CD14-positive monocyte (primary cell): Measurements from ENCODE around the gene HECW2.

DNA sequence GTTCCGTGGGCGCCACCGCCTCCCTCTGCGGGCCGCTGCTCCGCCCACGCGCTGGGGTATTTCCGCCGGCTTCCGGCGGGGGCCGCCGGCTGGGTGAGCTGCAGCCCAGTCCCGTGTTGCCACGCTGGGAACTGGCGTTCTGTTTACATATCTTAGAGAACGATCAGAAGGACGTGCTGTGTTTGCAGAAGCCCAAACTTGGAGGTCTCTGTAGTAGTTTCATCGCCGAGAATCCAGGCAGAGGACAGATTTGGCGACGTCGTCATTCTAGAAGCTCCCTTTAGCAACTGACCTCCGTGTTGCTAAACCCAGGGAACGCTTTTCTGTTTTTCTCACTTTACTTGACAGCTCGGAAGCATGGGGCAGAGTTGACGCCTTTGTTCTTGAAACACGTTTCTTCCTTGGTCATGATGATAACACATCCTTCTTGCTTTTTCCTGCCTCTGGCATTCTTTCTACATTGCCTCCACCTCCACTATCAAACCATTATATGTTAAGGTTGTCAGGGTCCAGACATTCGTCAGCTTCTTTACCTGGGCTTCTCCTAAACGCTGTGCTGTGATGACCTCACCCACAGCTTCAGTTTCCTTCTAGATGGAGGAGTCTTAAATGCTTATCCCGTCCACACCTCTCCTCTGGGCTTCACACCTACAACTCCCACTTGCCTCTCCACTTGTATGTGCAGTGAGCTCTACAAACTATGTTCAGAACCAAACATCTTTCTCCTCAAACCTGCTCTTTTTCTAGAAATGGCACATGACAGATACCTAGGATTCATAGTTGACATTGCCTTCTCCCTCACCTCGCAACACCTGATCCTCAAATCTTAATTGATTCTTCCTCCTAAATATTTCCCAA is 524 bp upstream of the STAT1 start:
- CAGE, long polyA plus RNA: no peak

DNA sequence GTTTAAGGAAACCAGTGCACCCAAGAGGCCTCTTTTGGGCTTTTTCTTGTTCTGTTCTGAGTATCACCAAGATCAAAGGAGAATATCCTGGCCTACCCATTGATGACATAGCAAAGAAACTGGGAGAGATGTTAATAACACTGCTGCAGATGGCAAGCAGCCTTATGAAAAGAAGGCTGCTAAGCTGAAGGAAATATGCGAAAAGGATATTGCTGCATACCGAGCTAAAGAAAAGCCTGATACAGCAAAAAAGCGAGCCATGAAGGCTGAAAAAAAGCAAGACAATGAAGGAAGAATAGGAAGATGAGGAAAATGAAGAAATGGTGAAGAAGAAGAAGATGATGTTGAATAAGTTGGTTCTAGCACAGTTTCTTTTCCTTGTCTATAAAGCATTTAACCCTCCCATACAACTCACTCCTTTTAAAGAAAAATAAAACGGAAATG is 23.7 kb upstream of the STAT4 start:
- CAGE, long polyA plus RNA: no peak

DNA sequence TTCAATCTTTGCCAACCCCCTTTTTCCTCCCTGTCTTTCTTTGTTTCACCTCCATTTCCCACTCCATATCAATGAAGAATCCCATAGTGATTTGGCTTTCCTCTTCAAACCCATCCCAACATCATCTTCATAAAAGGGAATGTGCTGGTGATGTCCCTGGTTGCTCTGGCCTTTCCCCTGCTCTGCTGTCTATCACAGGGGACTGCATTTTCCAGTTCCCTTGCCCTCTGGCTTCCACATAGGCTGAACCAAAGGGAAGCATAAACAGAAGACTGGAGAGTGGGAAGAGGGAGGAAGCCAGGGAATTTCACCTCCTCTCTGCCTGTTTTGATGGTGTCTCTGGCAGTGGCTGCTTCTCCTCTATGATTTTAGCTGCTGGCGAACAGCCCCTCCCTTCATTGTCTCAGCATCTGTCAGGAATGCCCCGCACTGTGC is 12.5 kb upstream of the MYO1B start:
- CAGE, long polyA plus RNA: no peak

DNA sequence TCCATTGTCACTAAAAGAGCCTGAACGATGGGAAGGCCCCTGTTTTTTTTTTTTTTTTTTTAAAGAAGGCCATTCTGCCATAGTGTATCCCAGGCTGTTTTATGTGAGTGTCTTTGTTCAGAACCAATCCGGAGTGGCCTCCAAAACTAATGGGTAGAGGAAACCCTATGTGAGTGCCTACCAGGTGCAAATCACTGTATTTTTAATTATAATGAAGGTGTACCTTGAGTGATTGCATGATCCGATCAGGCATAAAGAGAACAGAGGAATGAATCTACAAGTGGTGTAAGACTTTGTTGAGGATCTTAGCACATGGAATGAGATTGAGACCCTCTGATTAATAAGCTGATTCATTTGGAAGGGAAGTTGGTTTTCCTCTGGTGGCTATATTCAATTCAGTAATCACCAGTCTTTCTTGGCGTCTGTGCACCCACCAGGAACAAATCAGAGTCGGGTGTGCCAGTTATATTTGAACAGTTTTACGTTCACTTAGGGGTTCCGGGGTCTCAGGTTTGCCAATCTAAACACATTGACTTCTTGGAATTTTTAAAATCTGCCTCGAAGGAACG is 20.0 kb downstream of the MYO1B start:
- CAGE, long polyA plus RNA: no peak

GRCh38 chr2:191394032-191394774 is 149.0 kb downstream of the MYO1B start:
- CAGE, long polyA plus RNA: no peak

DNA sequence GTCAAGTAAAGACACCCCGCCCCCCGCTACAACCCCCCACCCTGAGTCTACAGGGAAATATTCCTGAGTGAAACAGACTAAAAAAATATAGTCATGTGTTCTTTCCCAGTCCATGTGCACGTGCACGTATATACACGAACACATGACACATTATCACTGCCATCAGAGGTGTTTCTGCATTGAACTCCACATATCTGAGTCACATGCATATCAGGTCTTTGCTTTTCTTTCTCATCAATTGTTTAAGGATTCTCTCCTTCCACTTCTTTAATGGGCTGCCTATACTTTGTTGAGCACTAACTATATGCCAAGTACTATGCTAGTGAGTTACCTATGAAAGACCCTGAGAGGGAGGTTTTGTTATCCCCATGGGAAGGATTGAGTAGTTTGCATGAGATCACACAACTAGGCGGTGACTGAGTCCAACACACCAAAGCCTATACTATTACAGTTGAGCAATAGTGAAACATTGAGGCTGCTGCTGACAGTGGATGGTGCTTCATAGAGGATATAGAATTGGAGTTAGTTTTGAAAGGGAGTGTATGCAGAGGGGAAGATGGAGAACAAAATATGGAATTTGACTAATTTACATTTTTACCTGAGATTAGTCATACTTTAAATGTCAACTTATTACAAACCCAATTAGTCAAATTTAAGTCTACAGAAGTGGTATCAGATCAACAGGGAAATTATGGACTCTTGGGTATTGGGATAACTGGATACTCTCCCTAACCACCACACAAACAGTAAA is 15.8 kb downstream of the NABP1 start:
- CAGE, long polyA plus RNA: no peak

- CAGE, long polyA plus RNA: no peak
These were observed 10.2 kb downstream of the CAVIN2 start for GRCh38 chr2:191836550-191837166.

DNA sequence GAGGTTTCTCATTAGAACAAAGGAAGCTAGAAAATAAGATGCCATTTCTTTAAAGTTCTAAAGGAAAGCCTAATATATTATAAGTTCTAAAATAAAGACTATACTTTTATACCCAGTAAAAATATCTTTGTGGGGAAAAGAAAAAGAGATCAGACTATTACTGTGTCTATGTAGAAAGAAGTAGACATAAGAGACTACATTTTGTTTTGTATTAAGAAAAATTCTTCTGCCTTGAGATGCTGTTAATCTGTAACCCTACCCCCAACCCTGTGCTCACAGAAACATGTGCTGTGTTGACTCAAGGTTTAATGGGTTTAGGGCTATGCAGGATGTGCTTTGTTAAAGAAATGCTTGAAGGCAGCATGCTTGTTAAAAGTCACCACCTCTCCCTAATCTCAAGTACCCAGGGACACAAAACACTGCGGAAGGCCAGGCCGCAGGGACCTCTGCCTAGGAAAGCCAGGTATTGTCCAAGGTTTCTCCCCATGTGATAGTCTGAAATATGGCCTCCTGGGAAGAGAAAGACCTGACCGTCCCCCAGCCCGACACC is 947.6 kb upstream of the TMEFF2 start:
- CAGE, long polyA plus RNA: no peak

- CAGE, long polyA plus RNA: no peak
These were observed 170.0 kb upstream of the SLC39A10 start for GRCh38 chr2:195487013-195487450.

- CAGE, long polyA plus RNA: no peak
These were observed 95.8 kb upstream of the SLC39A10 start for GRCh38 chr2:195561216-195561733.

GRCh38 chr2:195563849-195564491 is 93.1 kb upstream of the SLC39A10 start:
- CAGE, long polyA plus RNA: no peak

- CAGE, long polyA plus RNA: no peak
These were observed 43.1 kb upstream of the SLC39A10 start for GRCh38 chr2:195613764-195614458.

GRCh38 chr2:196112955-196113346 is 44.3 kb upstream of the DNAH7 start:
- CAGE, long polyA plus RNA: no peak

DNA sequence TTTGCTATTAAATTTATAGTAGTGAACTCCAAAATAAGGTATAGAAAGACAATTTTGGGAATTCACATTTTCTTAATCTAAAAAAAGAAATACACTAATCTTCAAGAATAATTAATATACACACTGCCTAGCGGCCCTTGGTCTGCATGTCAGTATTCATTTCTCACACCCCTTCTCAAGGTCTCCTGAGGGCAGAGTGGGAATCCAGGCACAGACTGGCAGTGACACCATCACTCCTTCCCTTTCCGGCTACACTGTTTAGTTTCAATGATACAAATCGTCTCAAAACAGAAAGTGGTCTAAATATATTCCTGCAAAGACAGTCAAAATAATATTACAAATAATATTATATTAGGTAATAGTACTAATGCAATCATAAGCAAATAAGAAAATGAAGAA is 23.3 kb downstream of the STK17B start:
- CAGE, long polyA plus RNA: no peak

DNA sequence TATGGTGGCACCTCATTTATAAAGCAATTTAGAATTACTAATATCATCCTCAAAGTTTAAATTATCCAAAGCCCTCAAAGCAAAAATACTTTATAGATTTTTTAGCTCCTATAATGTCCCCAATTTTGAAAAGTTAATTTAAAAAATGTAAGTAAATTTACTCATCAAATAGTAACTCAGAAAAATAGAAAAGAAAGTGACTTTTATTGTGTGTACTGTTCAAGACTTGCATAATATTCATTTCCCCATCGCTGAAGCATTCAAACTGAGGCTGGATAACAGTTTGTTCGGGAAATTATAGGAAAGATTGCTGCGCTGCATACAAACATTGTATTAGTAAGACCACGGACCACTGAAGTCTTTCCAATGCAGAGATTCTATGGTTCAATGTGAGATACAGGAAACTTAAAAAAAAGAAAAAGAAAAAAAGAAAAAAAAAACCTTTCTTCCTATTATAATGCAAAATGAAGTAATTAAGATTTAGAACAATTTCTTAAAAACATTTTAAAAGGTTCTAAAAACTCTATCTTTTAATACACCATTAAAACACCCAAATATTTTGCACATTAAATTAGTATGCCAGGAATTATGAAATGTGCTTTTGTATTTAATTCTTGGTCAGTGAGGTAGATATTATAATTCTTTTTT is 10.4 kb downstream of the STK17B start:
- CAGE, long polyA plus RNA: no peak

DNA sequence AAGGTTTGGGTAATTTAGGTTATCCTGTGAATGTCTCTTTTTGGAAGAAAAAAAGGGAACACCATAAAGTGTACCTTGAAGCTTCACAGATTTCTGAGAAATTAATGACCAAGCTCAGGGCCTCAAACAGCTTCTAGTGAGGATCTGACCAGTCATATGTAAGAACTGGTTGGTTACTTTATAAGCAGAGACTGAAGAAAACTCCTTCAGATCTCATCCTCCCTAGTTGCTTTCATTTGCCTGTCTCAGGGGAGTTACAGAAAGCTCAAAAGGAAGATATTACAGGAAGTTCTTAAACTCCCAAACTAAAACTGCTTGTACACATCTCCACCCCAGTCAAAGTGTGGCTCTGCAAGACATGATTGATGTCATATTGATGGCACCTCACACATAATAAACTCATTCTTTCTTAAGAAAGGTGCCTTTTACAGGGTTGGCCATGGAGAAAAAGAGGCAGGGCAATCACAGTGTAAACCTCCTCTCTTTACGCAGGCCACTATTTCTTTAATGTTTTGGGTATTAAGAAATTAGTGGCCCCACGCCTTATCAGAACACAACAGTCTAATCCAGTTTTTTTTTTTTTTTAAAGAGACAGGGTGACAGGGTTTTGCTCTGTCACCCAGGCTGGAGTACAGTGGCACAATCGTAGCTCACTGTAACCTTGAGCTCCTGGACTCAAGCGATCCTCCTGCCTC is 62.5 kb upstream of the STK17B start:
- CAGE, long polyA plus RNA: no peak

GRCh38 chr2:196593341-196593957 is at the start of gene HECW2:
TSS of gene HECW2 (minus strand) at chr2:196593554.
- CAGE, long polyA plus RNA: no peak

DNA sequence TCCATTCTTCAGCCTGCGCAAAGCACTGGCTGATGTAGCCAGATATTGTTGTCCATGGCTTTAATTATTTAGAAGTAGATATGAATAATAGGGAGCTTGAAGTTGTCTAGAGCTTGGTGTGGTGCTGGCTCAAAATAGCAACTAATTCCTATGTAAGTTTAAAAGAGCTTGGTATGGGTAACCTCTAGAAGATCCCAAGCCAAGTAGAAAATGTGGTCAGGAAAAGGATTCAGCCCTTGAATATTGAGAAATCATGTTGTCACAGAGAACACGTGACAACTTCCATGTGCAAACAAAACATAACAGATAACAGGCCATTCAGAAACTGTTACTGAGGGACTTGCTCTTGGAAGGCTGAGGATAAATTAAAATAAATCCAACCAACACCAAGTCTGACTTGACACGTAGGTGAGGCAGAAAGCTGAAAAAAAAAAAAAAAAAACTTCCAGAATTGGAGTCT is 33.5 kb upstream of the PGAP1 start:
- CAGE, long polyA plus RNA: no peak

GRCh38 chr2:196983284-196983720 is 56.8 kb upstream of the PGAP1 start:
- CAGE, long polyA plus RNA: no peak

- CAGE, long polyA plus RNA: no peak
These were observed 152.9 kb upstream of the PGAP1 start for GRCh38 chr2:197079484-197079796.